Gallbladder (tissue), 1 donor: Measurements from ENCODE around the genes FLNC and KCP.

DNA sequence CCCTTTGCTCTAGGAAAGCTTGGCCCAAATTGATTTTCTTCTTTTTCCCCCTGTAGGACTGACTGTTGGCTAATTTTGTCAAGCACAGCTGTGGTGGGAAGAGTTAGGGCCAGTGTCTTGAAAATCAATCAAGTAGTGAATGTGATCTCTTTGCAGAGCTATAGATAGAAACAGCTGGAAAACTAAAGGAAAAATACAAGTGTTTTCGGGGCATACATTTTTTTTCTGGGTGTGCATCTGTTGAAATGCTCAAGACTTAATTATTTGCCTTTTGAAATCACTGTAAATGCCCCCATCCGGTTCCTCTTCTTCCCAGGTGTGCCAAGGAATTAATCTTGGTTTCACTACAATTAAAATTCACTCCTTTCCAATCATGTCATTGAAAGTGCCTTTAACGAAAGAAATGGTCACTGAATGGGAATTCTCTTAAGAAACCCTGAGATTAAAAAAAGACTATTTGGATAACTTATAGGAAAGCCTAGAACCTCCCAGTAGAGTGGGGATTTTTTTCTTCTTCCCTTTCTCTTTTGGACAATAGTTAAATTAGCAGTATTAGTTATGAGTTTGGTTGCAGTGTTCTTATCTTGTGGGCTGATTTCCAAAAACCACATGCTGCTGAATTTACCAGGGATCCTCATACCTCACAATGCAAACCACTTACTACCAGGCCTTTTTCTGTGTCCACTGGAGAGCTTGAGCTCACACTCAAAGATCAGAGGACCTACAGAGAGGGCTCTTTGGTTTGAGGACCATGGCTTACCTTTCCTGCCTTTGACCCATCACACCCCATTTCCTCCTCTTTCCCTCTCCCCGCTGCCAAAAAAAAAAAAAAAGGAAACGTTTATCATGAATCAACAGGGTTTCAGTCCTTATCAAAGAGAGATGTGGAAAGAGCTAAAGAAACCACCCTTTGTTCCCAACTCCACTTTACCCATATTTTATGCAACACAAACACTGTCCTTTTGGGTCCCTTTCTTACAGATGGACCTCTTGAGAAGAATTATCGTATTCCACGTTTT is 5.5 kb downstream of the OPN1SW start:
- PRO-cap = no peak

- PRO-cap = no peak
Measured at GRCh38 chr7:128782867-128783821, 7.5 kb upstream of the OPN1SW start.

- PRO-cap = unidirectional peak, plus-strand start at chr7:128830429
Measured at GRCh38 chr7:128830263-128831161, at the start of gene FLNC. TSS of gene FLNC (plus strand) at chr7:128830406.

- PRO-cap = unidirectional peak, minus-strand start at chr7:128910706
Measured at GRCh38 chr7:128910571-128910918, at the start of gene KCP. TSS of gene KCP (minus strand) at chr7:128910709.

- PRO-cap = no peak
Measured at GRCh38 chr7:129149863-129150122, 5.3 kb downstream of the TSPAN33 start.

- PRO-cap = no peak
Measured at GRCh38 chr7:129188052-129188233, 490 bp upstream of the SMO start.

DNA sequence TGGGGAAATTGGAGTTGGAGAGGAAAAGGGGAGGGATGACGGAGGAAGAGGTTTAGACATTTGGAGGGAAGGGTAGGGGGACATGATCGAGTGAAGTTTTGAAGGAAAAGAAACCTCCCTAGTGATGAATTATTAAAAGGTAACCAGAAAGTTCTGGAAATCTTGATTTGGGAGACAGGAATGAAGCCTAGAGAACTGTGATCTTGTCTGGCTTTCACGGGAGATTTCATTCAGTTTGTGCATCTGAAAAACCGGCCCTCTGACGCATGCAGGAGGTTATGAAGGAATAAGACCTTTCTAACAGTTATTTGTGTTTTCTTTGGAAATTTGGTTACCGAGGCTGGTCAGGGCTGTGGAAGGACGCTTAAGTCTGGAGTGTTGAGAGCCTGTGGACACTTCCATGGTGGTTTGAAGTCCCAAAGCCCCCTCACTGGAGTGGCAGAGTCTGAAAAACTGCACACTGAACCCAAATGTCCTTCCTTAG is 1.5 kb downstream of the SMO start:
- PRO-cap = no peak

GRCh38 chr7:129443580-129444173 is 9.4 kb downstream of the STRIP2 start:
- PRO-cap = no peak

- PRO-cap = no peak
Measured at GRCh38 chr7:129468480-129468849, 33.9 kb upstream of the SMKR1 start.

GRCh38 chr7:129610947-129611220 is 636 bp upstream of the NRF1 start:
- PRO-cap = no peak

- PRO-cap = no peak
Measured at GRCh38 chr7:129731026-129731584, 119.6 kb downstream of the NRF1 start.

- PRO-cap = no peak
Measured at GRCh38 chr7:129824850-129825331, 127.9 kb downstream of the UBE2H start.

- PRO-cap = no peak
Measured at GRCh38 chr7:129826204-129826591, 126.6 kb downstream of the UBE2H start.

DNA sequence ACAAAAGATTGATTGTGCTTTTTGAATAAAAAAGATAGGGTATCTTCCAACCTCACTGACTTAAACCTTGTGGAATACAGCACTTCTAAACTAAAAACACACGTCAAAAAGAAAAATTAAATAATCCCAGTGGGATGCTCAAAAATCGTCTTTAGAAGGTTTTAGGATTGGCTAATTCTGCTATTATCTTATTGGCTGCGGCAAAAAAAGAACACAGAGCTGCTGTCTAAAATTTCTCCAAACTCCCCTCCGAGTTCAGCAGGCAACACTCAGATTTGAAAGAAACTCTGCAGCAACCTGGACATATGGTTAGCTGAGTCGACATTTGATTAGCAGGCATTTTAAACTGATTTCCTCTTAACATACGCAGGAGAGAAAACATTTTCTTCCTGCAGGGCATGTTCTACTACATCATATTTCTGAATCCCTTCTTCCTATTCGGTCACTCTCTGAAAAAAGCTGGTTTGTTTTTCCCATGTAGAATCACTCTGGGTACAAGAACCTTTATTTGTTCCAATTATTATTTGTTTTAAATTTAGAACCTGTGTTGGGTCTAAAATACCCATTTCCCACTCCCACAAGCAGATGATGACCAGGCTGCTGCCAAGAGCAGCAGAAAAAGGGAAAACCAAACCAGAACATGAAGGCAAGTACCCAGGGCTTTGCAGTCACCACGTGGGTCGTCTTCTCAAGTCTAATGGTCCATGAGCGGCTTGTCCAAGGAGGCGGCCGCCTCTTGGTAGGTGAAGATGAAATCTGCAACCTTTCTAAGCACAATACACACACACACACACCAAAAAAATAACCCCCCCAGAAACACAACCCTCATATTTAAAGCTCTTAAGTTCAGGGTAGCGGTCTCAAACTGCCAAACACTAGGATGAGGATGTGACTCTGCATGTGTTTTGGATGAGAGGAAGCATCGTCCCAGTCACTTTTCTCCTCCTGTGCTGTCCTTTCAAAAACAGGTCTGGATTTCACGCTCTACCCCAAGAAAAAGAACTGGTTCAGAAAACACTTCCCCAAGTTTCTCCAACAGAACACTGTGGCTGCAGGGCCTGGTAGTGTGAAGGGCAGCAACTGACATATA is 119.2 kb downstream of the UBE2H start:
- PRO-cap = no peak

DNA sequence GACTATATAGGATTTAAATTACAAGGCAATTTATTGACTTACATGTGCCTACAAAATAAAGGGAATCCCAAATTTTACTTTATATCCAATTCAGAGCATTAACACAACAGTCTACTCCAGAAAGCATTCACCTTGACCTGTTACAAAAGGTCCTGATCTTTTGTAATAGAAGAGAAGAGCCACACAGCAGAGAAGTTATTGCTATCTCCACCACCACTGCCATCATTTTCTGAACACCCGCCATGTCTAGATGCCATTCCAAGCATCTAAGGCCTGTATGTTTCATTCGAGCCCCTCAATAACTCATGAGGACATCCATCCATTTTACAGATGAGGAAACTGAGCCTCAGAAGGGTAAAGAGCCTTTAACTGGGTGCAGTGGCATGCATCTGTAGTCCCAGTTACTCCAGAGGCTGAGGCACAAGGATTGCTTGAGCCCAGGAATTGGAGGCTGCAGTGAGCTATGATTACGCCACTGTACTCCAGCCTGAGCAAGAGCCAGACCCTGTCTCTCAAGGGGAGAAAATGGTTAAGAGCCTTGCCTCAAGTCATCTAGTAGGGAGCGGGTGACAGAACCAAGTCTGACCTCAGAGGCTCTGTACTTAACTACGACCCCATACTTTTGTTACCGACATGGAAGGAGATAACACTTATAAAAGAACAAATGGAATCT is 39.3 kb downstream of the UBE2H start:
- PRO-cap = no peak

DNA sequence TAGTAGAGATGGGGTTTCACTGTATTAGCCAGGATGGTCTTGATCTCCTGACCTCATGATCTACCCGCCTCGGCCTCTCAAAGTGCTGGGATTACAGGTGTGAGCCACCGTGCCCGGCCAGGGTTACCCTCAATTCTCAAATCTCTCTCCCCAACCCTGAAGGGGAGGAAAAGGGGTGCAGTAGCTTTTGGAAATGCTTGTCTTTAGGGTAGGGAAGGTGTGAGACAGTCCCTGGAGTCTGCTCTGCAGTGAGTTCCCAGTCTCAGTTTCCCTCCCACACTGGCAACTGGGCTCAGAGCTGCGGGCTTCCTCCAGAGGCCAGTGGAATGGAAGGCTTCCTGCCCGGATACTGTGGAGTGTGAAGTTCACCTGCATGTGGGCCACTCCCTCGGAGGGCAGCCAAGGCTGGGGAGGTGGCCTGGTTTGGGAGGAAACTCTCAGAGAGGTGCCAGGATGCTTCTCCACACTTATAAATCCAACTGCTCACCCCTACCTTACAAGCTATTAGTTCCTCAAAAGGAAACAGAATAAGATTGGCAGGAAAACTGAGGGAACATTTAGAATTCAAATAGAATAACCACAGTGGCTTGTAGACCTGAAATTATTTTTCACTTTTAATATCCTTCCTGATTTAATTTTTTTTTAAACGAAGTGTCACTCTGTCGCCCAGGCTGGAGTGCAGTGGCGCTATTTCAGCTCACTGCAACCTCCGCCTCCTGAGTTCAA is 18.0 kb upstream of the UBE2H start:
- PRO-cap = unidirectional peak, minus-strand start at position 328 of the sequence

GRCh38 chr7:130086014-130086628 is 15.8 kb downstream of the KLHDC10 start:
- PRO-cap = no peak

GRCh38 chr7:130099092-130099744 is 28.9 kb downstream of the KLHDC10 start:
- PRO-cap = no peak

- PRO-cap = no peak
Measured at GRCh38 chr7:130120526-130121164, 50.3 kb downstream of the KLHDC10 start.

GRCh38 chr7:130135626-130136243 is 65.4 kb downstream of the KLHDC10 start:
- PRO-cap = no peak